Right lobe of liver (tissue), 4 donors: ENCODE measurements around a stretch of chr6.

GRCh38 chr6:154256936-154257630 is 99.5 kb downstream of the IPCEF1 start:
- PRO-cap, 4 experiments: no peak in any of the 4 experiments
- RAMPAGE, long total RNA, 2 experiments: no peak in any of the 2 experiments

- PRO-cap, 4 experiments: no peak in any of the 4 experiments
- RAMPAGE, long total RNA, 2 experiments: no peak in any of the 2 experiments
These were observed 18.1 kb upstream of the CNKSR3 start for GRCh38 chr6:154528494-154529036.

DNA sequence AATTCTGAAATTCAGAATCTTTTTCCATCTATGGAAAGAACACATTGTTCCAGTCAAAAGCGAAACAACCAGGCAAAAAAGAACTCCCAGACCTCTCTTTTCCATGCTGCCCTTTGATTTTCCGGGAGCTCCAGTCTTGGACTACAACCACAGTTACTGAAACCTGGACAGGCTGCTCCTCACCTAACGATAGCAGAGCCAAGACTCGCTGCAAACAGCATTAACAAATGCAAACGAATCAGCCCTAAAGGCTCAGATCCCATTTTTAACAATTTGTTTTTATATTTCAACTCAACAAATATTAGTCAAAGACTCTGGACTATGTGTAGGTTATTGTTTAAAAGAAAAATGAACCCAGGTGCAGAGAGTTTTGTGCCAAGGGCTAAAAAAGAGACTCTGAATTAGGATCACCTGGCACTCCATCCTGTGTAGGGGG is 108.8 kb upstream of the CNKSR3 start:
- PRO-cap, 4 experiments: no peak in any of the 4 experiments
- RAMPAGE, long total RNA, 2 experiments: no peak in any of the 2 experiments

- PRO-cap, 4 experiments: no peak in any of the 4 experiments
- RAMPAGE, long total RNA, 2 experiments: no peak in any of the 2 experiments
These were observed 76.6 kb downstream of the SCAF8 start for GRCh38 chr6:154809630-154810354.

DNA sequence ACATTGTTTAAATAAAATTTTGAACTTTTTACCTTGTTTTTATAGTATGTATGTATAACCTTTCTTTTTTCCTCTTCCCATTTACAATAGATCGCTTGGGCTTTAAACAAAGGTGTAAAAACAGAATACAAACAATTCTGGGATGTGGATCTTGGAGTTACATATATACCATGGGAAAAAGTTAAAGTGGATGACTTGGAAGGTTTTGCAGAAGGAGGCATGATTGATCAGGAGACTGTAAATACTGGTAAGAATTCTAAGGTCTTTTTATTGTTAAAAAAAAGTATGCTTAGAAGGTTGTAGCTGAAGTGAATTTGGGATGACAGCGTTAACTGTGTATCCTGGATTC is 86.8 kb downstream of the SCAF8 start:
- PRO-cap, 4 experiments: no peak in any of the 4 experiments
- RAMPAGE, long total RNA, 2 experiments: no peak in any of the 2 experiments

DNA sequence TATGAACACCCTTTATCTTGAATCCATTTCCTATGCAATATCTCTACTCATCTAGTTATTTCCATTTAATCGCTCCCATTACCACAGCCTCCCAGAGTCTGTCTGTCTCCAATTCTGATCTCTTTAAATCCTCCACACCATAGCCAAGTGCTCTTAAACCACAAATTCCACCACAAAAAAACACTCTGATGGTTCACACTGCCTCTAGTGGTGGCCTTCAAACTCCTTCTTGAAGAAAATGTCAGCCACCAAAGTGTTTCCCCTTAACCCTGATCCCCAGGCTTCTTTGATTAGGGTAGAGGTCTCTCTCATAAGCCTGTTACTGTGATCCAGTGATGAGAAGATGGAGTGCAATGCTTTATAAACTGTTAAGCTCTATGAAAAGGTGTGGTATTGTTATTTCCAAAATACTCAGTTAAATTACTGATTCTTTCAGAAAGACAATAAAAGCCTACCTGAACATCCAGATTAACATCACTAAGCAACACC is 4.3 kb downstream of the CLDN20 start:
- PRO-cap, 4 experiments: no peak in any of the 4 experiments
- RAMPAGE, long total RNA, 2 experiments: no peak in any of the 2 experiments

DNA sequence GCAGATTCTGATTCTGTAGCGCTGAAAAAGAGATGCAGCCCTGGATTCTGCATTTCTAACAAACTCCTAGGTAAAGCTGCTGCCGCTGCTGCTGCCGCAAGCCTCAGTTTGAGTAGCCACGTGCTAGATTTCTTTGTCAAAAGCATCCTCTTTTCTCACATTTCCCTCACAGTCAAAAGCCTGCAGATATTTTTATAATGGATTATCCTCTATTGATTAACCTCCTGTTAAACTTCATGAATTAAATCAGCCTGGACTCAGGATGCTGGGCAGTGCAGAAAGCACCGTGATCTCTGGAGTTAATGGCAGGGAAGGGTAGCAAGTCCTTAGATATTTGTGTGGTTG is 178.5 kb upstream of the NOX3 start:
- PRO-cap, 4 experiments: no peak in any of the 4 experiments
- RAMPAGE, long total RNA, 2 experiments: no peak in any of the 2 experiments

- PRO-cap, 4 experiments: no peak in any of the 4 experiments
- RAMPAGE, long total RNA, 2 experiments: no peak in any of the 2 experiments
These were observed 557.5 kb upstream of the NOX3 start for GRCh38 chr6:156013090-156013656.

DNA sequence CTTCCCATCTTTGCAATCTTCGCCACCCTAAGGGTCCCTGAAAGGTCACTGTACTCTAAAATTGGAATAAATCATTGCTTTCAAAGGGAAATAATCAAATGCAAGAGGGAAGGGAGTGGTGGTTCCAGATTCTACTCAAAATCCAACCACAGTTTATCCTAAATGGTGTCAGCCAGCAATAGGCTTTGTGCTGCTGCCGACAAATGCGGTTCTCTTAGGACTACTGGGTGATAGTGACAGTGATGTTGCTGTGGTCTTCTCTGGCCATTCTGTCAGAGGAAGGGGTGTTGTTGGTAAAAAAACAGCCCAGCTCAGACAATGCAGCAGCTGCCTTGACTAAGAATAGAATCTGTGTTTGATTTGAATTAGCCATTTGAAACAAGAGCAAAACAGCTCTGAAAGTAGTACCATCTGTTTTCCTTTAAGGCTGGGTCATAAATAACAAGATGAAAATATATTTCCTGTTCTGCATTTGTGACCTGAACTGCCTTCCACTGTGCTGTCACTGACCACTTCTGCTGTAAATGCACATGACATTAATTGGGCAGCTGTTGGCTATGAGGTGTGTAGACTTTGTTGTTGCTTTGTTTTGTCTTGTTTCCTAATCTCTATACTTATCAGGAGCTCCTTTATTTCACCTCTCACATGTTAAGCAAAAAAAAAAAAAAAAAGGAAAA is 497.9 kb upstream of the ARID1B start:
- PRO-cap, 4 experiments: no peak in any of the 4 experiments
- RAMPAGE, long total RNA, 2 experiments: no peak in any of the 2 experiments

DNA sequence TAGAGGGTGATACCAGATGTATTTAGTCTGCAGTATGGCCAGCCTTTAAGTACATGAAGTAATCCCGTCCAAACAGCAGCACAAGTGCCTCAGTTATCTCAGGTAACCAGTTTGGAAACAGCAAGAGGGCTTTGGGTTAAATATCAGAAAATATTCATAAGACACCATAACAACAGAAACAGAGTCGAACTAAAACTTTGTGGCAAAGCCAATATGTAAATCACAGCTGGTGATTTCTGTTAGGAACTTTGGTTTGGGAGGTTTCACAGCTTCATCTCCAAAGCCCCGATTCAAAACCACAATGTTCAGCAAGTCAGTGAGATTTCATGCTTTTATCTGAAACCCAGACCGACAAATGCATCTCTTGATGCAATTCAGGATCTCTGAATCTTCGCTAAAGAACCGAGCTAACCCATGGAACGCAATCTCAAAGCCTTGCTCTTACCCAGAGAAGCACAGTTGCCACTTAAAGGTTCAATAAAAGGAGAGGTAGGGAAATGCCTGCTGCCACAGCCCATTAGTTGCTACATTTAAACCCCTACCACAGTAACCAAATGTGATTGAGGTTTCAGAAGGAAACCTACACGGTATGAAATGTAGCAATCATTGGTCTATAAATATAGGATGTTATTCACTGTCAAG is 381.1 kb upstream of the ARID1B start:
- PRO-cap, 4 experiments: no peak in any of the 4 experiments
- RAMPAGE, long total RNA, 2 experiments: no peak in any of the 2 experiments

GRCh38 chr6:156599793-156600851 is 177.1 kb upstream of the ARID1B start:
- PRO-cap, 4 experiments: no peak in any of the 4 experiments
- RAMPAGE, long total RNA, 2 experiments: no peak in any of the 2 experiments

- PRO-cap, 4 experiments: no peak in any of the 4 experiments
- RAMPAGE, long total RNA, 2 experiments: no peak in any of the 2 experiments
These were observed 58.5 kb upstream of the ARID1B start for GRCh38 chr6:156718692-156719110.

GRCh38 chr6:156752617-156753269 is 24.4 kb upstream of the ARID1B start:
- PRO-cap, 4 experiments: no peak in any of the 4 experiments
- RAMPAGE, long total RNA, 2 experiments: no peak in any of the 2 experiments

DNA sequence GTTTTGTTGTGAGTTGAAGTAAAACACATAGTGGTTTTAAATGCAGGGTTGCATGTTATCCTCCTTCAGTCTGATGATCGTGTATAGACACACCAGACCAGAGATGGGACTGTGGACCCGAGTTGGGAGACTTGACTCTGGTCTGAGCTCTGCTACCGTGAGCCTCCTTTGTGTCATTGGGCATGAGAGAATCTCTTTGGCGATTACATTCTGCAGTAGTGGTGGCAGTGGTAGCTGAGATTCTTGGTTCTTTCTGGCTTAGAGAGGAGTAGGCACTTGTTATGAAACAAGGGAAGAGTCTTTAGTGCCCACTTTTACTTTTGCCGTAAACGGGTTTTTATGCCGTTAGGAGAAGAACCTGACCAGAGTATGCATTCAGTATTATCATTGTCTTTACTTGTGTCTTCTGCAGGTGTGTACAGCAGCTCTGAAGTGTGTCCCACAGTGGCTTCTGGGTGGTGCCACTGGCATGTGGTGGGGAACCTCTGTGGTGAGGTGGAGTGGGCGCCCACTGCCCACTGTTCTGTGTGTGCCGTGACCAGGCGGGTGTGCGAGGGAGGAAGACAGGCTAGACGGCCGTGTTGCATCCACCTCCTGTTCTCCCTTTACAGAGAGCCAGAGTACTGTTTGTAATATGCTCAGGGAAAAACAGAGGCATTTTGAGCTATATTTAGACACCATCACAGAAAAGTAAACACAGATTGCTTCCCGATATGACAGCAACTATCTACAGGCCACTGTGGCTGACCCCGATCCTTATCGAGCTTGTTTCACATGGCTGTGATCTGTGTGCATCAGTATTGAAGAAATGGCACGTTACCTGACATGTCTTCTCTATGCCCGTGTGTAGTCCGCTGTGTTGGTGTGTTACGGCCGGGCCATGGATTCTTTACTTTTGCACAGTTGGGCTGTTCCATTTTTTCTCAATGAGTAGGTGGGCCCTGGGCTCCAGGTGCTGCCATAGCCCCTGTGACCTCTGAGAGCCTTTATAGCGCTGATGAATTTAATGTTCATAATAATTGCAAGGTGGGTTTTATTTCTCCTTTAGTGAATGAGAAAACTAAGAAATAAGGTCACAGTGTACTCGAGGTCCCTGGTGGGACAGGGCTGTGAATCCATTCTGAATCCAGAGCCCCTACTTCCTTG is 45.5 kb downstream of the ARID1B start:
- PRO-cap, 4 experiments: peak in 4 of 4 experiments; most common plus-strand start position 797 of the sequence (in 1); most common minus-strand start position 607 of the sequence (in 4)
- RAMPAGE, long total RNA, 2 experiments: no peak in any of the 2 experiments

DNA sequence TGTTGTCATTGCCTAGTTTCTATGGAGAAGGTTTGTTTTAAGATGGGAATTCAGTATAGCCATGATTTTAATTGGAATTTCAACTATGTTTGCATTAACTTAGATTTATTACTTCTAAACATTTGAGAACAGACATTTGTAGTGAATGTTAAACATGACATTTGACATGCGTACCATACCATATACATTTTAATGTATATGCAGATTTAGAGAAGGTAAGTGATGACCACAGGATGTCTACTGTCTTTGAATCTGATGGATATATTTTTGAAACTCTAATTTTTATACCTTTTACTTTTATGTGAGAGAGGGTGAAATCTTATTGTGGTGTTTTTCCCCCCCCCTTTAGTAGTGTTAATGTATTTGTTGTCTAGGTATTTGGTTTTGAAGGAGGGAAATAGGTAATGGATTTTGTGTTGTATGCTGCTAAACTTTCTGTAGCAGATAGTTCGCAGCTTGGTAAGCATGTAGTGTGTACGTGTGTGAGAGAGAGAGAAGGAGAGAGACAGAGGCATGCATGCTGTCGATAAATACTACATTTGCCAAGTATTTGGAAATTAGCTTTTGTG is 159.6 kb downstream of the ARID1B start:
- PRO-cap, 4 experiments: no peak in any of the 4 experiments
- RAMPAGE, long total RNA, 2 experiments: no peak in any of the 2 experiments

- PRO-cap, 4 experiments: no peak in any of the 4 experiments
- RAMPAGE, long total RNA, 2 experiments: no peak in any of the 2 experiments
These were observed 176.3 kb downstream of the ARID1B start for GRCh38 chr6:156953207-156954118.

DNA sequence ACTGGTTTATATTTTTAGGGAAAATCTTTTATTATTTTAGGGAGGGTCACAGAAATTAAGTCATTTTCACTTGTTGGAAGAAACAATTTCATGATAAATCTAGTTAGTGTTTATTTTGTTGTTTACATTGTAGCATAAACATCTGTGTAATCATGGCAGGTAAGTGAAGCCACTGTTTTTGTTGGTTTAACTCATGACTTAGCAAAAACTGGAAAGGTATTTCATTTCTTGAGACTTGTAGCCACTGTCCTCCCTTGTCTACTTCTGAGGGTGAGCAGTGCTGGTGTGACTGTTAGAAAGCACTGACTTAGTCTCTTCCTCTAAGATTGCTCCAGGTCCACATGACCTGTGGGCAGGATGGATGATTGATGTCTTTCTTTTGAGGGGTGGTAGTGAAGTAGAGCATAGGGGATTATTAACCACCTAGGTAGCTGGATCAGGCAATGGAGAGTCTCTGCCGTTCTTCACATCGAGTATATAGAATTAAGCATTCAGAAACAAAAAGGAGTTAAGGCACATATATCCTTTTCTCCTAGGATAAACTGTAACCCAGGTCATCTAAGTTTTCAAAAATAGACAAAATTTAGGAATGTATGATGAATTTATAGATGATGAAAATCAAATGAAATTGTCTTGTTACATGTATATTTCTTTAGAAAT is 203.8 kb downstream of the ARID1B start:
- PRO-cap, 4 experiments: no peak in any of the 4 experiments
- RAMPAGE, long total RNA, 2 experiments: no peak in any of the 2 experiments

DNA sequence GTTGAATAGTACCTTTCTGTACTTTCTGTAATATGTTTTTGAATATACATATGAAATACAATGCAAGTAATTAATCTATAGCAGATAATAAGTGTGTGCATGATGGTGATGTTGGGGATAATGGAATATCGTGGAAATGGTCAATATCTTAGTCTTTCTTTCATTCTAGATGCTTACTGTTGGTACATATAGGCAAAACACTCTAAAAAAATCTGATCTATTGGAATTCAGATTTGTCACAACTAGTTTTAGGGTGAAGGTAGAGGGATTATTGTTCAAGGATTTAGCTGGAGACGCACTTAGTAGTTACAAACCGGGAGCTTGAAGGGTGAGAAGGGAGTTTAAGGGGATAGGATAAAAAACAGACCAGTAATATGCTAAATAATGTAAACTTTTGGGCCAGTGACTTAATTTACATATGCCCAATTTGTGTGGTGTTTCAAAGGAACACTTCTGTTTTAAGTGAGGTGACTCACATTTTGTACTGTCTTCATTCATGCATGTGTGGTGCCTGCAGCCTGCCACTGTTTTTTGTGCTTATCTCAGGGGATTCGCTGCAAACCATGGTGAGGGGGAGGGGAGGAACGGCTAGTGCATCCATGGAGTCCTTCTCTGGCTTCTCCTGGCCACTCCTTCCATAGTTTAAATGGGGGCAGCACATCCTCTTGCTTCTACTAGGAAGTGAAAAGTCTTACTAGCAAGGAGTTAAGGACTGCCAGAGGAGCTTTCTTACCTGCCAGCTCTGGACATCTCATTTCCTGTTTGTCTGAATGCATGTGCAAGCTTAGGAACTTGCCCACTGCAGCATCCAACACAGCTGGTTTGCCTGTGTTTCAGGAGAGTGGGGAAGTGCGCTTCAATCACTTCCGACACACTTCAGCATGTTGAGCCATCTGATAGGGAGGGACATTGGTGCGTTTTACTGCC is 211.0 kb downstream of the ARID1B start:
- PRO-cap, 4 experiments: no peak in any of the 4 experiments
- RAMPAGE, long total RNA, 2 experiments: no peak in any of the 2 experiments

DNA sequence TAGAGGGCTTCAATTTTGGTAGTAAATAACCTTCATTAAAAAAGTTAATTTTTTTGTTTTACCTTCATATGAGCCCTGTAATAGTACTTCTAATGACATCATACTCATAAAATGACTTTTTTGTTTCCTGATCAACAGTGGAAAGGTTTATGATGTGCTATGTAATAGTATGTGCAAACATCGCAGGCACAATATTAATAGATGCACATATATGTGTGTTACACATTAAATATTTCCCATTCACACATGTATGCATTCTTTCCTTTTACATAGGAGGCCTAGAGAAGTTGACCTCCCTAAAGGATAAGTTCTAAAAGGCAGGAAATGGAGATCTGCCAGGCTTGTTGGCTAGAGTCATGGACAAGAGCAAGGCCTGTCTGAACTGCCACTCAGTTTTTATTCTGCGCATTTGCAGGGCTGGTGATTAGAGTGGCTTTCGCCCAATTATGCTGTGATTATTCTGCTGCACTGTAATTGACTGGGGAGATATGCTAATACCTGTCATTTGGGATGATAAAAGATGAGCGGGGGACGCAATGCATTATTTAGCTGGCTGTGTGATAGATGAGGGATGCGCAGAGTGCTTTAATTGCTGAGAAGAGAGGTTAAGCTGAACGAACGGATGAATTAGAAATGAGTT is 272.6 kb downstream of the TMEM242 start:
- PRO-cap, 4 experiments: no peak in any of the 4 experiments
- RAMPAGE, long total RNA, 2 experiments: no peak in any of the 2 experiments

DNA sequence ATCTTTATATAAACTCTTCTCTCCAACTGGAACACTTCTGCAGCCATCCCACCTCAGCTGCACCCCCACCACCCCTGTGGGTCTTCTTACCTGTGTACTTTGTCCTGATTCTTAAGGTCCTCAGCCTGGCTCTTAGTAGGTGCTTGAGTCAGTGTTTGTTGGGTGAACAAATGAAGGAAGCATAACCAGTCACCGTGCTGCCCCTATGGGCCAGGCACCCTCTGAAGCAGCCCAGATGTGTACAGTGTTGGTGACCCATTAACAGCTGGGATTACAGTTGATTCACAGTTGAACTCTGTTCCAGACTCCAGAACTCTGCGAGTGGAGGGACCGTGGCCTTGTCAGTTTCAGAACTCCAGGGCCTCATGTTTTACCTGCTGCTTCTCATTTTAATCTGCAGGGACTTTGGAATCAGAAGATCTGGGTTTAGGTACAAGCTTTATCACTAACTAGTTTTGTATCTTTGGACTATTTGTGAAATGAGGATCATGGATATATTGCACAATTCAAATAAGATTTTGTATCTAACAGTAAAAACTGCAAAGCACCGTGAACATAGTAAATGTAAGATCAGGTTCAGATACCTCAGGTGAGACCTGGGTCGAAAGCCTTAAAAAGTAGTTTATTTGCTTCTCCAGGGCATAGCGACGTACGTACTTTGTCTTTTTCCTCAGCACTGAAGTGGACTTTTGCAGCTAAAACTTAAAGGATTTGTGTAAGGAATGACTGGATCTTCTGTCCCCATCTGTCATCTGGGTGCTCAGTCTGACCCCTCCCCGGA is 203.6 kb downstream of the TMEM242 start:
- PRO-cap, 4 experiments: peak in 3 of 4 experiments; most common plus-strand start position 310 of the sequence (in 2); most common minus-strand start position 343 of the sequence (in 1)
- RAMPAGE, long total RNA, 2 experiments: no peak in any of the 2 experiments